Measurements from ENCODE around the genes SFRP4, POU6F2, YAE1 and RALA.

DNA sequence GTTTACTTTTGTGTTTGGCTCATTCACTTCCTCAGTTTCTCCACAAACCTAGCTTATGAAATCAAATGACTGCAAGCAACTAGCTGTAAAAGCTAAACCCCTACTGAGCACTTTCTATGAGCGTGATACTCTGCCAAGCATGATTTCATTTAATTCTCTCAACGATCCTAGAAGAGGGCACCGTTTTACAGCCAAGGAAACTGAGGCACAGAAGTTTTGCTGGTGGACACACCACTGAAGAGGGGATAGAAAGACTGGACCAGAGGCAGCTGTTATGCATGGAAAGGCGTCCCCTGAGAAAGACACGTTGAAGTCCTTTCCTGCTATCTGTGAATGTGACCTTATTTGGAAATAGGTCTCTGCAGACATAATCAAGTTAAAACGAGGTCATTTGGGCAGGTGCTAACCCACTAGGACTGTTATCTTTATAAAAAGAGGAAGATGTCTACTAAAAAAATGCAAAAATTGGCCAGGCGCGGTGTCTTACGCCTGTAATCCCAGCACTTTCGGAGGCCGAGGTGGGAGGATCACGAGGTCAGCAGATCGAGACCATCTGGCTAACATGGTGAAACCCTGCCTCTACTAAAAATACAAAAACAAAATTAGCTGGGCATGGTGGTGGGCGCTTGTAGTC lies 31.6 kb downstream of the ELMO1 start:
- PRO-cap = no peak
- RAMPAGE, long total RNA, 4 experiments = no peak in any of the 4 experiments

- PRO-cap = no peak
- RAMPAGE, long total RNA, 4 experiments = no peak in any of the 4 experiments
Observed at GRCh38 chr7:37444596-37444839, 4.1 kb downstream of the ELMO1 start.

DNA sequence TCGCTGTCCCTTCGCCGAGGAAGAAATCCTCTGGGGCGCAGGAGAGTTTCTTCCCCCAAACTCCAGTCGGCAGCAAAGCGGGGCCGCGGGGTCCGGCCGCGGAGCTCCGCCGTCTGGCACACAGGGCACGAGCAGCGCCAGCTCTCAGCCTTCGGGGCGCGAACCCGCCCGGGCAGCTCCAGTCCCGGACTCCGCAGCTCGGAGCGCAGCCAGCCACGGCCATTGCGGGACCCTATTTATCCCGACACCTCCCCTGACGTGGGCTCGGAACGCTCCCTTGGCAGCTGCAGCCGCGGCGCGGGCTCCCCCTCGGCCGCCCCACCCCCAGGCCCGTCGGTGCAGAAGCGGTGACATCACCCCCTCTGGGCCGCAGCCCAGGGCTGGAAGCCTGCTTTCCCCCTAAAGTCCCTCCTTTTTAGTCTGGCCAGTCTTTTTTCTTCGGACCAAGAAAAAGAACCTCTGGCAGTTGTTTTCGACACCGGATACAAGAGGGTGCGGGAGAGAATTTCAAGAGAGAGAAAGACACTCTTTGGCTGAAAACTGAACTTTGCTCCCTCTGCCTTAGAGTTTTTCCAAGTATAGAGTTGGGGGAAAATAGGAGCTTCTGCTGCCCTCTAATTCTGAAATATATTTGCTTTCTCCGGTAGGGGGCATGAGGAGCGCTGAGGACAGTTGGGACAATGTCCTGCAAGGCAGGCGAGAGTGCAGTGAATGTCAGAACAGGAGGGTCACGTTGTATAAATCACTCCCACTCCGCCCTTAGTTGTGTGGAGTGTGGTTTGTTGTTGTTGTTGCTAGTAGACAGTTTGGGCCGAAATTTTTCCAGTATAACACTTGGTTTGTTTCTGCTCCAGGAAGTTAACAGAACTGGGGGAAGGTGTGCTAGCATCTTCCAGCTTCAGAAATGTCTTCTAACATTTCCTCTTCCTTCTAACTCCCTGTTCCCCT lies at the start of gene SFRP4:
Gene SFRP4, minus strand, starts transcription at position 211 of the 948 bp plus-strand sequence.
- PRO-cap = bidirectional peak, plus-strand start at position 462 of the sequence, minus-strand start at position 320 of the sequence; bidirectional peak, plus-strand start at position 680 of the sequence, minus-strand start at position 580 of the sequence
- RAMPAGE, long total RNA, 4 experiments = start-site peak on the minus strand in 2 of 4 experiments, centred at positions 62 to 213 of the sequence, 14 to 187 reads per replicate

- PRO-cap = no peak
- RAMPAGE, long total RNA, 4 experiments = start-site peak on the plus strand in 3 of 4 experiments, at chr7:38003237-38003265 at its widest, 15 to 59 reads per replicate
Observed at GRCh38 chr7:38002890-38003444, 82.5 kb downstream of the EPDR1 start.

- PRO-cap = no peak
- RAMPAGE, long total RNA, 4 experiments = no peak in any of the 4 experiments
Observed at GRCh38 chr7:38232376-38232764, 54.3 kb downstream of the STARD3NL start.

GRCh38 chr7:38313698-38314152 lies 135.7 kb downstream of the STARD3NL start:
- PRO-cap = no peak
- RAMPAGE, long total RNA, 4 experiments = no peak in any of the 4 experiments

DNA sequence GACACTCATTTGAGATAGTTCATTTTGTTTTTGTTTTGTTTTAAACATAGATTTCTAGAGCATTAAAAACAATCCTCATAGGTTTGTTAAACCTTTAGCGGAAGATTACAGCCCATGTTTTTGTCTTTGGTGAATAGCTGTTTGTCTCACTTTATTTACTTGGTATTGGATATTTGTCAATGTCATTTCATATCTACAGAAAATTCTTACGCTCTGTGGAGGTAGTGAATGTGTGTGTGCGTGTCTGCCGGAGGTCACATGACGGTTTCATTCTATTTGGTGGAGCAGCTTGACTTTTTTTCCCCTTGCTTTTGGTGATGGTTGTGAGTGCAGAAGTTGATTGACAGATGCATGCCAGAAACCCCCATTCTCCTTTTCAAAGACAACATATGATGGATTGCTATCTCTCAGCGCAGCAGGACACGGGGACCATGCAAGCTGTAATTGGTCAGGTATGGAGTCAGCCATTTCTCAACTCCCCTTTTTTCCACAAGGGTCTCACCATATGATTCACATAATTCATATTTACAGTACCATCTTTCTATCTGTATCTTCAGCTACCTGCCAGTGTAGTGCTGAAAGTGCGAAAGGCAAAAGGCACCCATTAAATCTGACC lies at the start of gene POU6F2:
Gene POU6F2, plus strand, starts transcription at position 303 of the 616 bp plus-strand sequence.
- PRO-cap = no peak
- RAMPAGE, long total RNA, 4 experiments = no peak in any of the 4 experiments

DNA sequence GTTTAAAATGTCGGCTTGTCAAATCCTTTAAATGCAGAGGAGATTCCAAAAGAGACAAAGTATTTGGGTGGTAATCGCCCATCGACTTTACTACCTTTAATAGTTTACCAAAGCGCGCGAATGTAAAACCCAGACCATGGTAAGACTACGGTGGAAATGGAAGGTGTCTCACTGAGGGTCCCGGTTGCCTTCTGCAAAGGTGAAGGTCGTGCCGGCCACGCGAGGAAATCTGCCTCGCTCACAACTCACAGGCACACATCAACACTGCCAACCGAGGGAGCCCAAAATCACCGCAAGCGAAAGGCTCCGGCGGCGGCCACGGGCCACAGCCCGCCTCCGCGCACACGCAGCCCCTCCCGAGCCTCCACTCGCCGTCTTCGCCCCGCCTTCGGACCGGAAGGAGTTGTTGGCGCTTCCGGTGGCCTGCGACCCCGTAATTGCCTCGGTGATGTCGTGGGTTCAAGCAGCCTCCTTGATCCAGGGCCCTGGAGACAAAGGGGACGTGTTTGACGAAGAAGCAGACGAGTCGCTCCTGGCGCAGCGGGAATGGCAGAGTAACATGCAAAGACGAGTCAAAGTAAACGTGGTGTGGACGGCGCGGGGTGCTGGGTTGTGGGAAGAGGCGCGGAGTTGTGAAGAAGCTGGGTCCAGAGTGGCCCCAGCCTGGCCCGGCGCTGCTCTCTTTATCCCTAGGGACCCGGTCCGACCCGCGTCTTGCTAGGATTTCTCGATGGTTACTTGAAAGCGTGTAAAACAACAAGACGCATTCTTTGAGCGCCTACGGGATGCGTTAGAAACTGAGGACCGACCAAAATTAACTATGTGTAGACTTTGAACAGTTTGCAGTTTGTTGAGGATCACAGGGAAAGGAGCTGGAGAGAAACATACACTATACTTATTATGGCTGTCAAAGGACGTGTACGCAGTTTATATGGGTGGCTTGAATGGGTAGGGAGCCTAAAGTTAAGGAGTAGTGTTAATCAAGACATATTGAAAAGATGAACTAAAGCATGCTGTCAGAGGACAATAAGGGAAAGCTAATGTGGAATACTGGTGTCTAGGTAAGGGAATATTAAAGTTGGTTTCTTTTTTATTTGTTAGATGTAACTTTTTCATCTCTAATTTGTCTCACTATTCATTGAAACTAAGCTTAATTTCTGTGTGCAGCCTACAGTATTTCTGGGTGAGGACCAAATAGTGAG lies at the start of gene YAE1:
Gene YAE1, plus strand, starts transcription at position 434 of the 1,202 bp plus-strand sequence.
- PRO-cap = bidirectional peak, plus-strand start at position 436 of the sequence, minus-strand start at position 379 of the sequence
- RAMPAGE, long total RNA, 4 experiments = start-site peak on the plus strand in 4 of 4 experiments, centred at positions 441 to 457 of the sequence, 154 to 622 reads per replicate

GRCh38 chr7:39592559-39593039 lies 26.4 kb downstream of the YAE1 start:
- PRO-cap = no peak
- RAMPAGE, long total RNA, 4 experiments = no peak in any of the 4 experiments

DNA sequence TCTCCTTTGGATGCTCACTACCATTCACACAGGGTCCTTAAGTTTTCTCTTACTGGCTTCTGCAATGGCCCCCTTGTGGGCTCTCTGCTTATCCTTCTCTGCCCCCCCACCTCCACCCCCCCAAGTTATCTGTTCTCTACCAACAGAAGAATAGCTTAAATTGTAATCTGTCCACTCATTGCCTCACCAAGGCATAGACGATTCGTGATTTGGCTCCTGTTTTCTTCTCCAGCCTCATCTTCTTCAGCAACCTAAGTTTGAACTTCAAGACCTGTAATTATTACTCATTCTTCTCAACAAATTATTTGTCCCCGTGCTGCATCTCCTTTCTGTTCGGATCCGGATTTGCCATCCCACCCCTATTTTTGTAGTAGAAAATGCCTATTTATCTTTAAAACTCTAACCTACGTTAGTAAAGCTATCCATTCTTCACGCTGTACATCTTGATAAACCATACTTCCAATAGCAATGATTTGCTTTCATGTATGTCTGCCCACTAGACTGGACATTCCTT lies 1.1 kb upstream of the RALA start:
- PRO-cap = no peak
- RAMPAGE, long total RNA, 4 experiments = no peak in any of the 4 experiments

GRCh38 chr7:39623276-39624285 lies at the start of gene RALA:
Gene RALA, plus strand, starts transcription at chr7:39623572.
- PRO-cap = bidirectional peak, plus-strand start at chr7:39623595, minus-strand start at chr7:39623475
- RAMPAGE, long total RNA, 4 experiments = start-site peak on the plus strand in 4 of 4 experiments, at chr7:39623554-39623799 at its widest, 137 to 2,368 reads per replicate

DNA sequence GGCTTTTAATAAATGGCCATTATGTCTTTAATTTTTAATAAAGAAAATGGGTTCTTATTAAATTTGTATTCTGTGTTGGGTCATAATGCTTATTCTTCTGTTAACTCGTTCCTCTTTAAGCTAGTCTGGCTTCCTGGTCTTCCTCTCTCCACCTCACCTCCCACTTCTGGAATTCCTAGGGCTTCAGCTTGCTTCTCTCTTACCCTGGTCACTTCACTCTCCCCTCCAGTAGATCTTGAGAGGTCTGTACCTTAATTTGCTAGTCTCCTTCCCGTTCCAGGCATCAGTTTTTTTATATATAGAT lies 111.2 kb downstream of the RALA start:
- PRO-cap = no peak
- RAMPAGE, long total RNA, 4 experiments = no peak in any of the 4 experiments

- PRO-cap = no peak
- RAMPAGE, long total RNA, 4 experiments = no peak in any of the 4 experiments
Observed at GRCh38 chr7:40095188-40096001, 39.0 kb downstream of the MPLKIP start.

DNA sequence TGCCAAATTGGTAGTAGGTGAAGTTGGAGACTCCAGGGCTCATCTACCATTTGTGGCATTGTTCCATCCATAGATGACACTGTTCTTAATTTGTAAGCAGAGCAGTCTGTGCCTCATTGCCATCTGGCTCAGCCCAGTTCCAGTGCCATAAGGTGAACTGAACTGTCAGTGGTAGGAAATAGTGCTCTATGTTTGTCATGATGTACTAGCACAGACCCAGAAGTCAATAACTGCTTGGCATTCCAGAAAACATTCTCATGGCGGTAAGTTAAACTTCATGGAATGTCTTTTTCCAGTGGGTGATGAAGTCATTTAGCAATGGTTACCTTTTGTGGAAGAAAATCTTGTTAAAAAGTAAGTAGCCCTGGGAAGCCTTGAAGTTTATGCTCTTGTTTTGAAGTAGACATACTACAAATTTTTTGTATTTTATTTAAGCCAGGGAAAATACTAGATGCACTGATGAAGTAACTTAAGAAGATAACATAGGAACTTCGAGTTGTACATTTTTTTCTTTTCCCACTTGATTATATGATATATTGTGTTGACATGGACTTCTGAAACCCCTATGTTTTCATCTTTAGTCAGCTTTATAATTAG lies 302.8 kb downstream of the SUGCT start:
- PRO-cap = no peak
- RAMPAGE, long total RNA, 4 experiments = no peak in any of the 4 experiments

DNA sequence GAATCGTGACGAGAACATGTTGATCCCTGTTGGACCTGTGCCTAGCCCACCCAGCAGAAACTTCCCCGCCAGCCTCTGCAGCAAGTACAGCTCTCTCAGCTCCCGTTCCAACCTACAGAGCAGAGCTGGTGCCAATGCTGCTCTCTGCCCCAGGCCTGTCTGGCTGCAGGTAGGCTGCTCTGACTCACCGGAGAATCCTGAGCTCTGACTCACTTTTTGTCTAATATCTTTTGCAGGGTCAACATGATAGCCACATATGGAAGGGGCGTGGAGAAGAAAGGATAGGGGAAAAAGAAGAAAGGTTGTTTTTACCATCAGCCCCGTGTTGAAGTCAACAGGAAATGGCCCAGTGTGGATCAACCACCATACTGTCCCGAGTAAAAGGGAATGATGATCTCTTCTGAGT lies 595.3 kb downstream of the INHBA start:
- PRO-cap = no peak
- RAMPAGE, long total RNA, 4 experiments = no peak in any of the 4 experiments

DNA sequence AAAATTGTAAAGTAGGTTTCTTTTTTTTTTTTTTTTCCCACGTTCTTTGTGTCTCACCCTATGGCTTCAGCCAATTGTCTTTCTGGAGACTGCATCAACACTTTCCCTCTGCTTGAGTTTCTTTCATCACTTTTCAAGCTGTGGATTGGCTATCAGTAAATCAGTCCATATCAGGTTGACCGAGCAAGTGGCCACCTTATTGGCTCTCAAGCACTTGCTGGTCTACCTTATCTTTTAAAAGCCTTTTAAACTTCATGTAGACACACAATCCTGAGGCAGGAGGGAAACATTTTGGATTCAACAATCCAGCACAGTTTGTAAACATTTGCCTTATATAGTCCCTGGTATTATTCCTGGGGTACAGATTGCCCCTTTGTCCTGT lies 288.6 kb downstream of the INHBA start:
- PRO-cap = no peak
- RAMPAGE, long total RNA, 4 experiments = no peak in any of the 4 experiments

GRCh38 chr7:41942407-41942803 lies 239.5 kb upstream of the INHBA start:
- PRO-cap = no peak
- RAMPAGE, long total RNA, 4 experiments = no peak in any of the 4 experiments

- PRO-cap = unidirectional peak, minus-strand start at chr7:41971857
- RAMPAGE, long total RNA, 4 experiments = no peak in any of the 4 experiments
Observed at GRCh38 chr7:41971684-41972088, 265.3 kb downstream of the GLI3 start.

GRCh38 chr7:42222739-42223510 lies 14.1 kb downstream of the GLI3 start:
- PRO-cap = no peak
- RAMPAGE, long total RNA, 4 experiments = no peak in any of the 4 experiments

DNA sequence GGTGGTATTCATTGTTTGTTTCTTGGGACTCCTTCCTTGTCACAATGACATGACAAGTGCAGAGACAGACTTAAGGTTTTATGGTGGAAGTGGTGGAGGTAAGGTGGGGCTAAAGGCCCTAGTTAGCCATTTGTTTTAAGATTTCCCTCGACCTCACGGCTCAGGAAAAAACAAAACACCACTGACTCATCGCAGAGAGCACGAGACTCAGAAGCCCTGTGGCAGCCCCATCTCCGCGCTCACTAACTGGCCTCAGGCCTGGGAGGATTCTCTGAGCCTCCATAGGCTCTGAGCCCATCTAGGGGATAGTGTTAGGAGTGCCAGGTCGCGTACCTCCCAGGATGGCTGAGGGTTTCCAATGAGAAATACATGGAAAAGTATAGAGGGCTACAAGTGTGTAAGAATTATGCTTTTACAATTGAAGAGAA lies 2.0 kb upstream of the GLI3 start:
- PRO-cap = no peak
- RAMPAGE, long total RNA, 4 experiments = no peak in any of the 4 experiments

Measured in esophagus muscularis mucosa (tissue), 4 donors.